Mesenchymal stem cell of the bone marrow (primary cell): ENCODE measurements around the genes ZYX, OR6B1 and CTAGE4.

- CAGE, long polyA plus RNA = no peak
Measured at GRCh38 chr7:143378695-143379662, 2.2 kb upstream of the ZYX start.

- CAGE, long polyA plus RNA = no peak
Measured at GRCh38 chr7:143380855-143381409, at the start of gene ZYX. Gene ZYX (plus strand): TSS chr7:143381345.

DNA sequence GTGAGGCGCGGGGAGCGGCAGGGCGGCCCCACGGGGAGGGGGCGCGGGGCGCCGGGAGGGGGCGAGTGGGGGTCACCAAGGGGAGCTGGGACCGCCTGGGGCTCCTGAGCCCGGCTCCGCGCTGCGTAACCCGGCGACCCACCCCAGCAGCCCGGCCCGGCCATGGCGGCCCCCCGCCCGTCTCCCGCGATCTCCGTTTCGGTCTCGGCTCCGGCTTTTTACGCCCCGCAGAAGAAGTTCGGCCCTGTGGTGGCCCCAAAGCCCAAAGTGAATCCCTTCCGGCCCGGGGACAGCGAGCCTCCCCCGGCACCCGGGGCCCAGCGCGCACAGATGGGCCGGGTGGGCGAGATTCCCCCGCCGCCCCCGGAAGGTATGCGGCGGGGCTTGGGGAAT, 261 bp downstream of the ZYX start:
- CAGE, long polyA plus RNA = no peak

- CAGE, long polyA plus RNA = no peak
Measured at GRCh38 chr7:143382581-143382724, 1.3 kb downstream of the ZYX start.

- CAGE, long polyA plus RNA = no peak
Measured at GRCh38 chr7:143389630-143390252, 8.6 kb downstream of the ZYX start.

DNA sequence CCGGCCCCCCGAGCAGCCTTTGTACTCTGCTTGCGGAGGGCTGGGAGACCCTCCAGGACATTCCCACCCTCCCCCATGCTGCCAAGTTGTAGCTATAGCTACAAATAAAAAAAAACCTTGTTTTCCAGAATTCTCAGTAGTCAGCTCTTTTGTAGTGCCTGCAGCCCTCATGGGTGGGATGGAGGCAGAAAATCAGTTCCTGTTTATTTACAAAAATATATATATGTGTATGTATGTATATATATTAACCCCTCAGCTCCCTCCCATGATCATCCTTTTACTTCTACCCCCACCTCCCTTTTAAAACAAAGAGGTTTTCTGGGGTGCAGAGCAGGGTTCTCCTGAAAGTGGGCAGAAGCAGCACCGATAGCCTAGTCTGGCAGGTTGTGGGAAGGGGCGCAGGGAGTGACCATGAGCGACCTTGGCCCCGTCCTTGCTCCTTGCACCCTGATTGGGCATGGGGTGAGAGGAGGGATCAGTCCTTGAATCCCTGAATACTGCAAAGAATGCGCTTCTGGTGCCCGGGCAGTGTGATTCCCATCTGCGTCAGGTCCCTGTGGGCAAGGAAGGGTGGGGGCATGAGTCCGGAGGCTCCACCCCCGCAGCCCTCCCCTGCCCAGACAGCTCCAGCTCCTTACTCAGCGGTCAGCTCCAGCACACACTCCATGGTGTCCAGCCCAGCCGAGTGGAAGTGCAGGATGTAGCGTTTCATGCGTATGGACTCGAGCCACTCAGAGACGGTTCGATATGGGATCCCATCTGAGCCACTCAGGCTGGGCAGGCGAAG, 10.0 kb downstream of the ZYX start:
- CAGE, long polyA plus RNA = no peak

- CAGE, long polyA plus RNA = no peak
Measured at GRCh38 chr7:143434614-143435005, 8.6 kb upstream of the TAS2R60 start.

DNA sequence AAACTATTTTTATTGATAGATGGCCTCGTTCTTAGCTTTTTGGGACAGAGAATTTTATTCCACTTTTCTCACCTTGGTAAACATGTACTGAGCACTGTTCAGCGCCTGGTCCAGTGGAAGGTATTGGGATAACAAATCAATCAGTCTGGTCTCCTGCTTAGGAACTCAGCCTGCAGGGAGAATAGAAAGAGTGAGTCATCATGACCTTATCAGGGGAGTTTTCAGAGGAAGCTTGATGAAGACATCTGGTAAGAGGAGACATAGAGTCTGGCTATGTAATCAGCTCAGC, 14.2 kb downstream of the TAS2R41 start:
- CAGE, long polyA plus RNA = no peak

GRCh38 chr7:143881624-143882606, 20.1 kb downstream of the TCAF1 start:
- CAGE, long polyA plus RNA = no peak

- CAGE, long polyA plus RNA = no peak
Measured at GRCh38 chr7:143885825-143886702, 15.9 kb downstream of the TCAF1 start.

DNA sequence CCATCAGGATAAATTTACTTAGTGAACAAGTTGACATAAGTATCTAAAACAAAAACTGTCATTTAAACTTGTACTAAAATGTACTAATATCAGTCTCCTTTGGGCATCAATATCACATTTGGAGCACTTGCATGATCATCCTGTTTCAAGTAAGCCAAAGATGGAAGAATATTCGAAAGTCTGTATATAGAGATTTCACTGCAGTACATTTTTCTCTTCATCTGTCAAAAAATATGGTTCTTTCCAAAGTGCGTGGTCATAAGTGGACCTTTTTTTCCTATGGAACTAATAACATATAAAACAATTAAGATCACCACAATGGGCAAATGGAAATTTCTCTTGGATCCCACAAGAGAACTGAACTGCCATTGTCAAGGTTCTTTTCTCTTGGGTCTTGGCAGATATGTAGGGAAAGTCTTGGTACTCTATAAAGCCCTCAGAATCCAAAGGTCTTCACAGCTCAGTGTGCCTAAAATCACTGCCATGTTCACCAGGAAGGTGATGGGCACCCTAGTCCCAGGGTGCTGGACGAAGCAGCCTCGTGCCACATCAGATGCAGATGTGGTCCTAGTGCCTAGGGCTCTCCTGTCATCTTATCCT, at the start of gene OR6B1:
Gene OR6B1, plus strand, starts transcription at position 446 of the 600 bp plus-strand sequence.
- CAGE, long polyA plus RNA = no peak

GRCh38 chr7:144183122-144183624, at the start of gene CTAGE4:
Gene CTAGE4 (plus strand): TSS chr7:144183466.
- CAGE, long polyA plus RNA = no peak

DNA sequence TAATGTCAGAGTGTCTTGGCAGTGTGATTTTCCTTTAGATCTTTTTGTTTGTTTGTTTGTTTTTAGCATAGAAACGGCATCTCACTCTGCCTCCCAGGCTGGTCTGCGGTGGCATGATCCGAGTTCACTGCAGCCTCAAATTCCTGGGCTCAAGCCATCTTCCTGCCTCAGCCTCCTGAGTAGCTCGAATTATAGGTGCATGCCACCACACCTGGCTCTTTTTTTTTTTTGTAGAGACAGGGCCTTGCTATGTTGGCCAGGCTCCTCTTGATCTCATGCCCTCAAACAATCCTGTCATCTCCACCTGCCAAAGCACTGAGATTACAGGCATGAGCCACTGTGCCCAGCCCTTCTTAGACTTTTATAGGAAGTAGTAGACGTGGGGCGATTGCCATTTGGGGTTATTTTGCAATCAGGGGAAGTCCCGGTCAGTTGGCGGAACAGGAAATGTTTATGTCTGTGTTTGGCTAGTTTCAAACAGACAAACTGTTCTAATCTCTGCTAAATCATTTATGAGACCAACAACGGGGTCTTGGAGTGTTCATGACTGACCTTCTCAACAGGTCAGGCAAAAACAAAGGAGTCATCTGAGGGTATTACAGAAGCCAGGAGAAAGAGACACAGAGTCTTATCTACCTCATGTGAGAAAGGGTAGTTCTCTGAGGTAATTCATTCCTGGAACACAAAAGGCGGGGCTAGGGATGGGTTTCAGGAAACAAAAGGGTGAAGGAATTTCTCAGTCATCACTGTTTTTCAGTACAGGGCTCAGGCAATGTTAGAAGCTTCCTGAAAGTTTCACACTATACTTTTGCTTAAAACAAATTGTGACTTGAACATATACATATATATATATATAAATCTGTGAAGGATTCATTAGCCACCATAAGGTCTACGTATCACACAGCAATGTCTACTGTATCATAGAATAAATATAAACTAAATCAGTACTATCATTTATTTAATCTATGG, 6.5 kb upstream of the TPK1 start:
- CAGE, long polyA plus RNA = no peak

DNA sequence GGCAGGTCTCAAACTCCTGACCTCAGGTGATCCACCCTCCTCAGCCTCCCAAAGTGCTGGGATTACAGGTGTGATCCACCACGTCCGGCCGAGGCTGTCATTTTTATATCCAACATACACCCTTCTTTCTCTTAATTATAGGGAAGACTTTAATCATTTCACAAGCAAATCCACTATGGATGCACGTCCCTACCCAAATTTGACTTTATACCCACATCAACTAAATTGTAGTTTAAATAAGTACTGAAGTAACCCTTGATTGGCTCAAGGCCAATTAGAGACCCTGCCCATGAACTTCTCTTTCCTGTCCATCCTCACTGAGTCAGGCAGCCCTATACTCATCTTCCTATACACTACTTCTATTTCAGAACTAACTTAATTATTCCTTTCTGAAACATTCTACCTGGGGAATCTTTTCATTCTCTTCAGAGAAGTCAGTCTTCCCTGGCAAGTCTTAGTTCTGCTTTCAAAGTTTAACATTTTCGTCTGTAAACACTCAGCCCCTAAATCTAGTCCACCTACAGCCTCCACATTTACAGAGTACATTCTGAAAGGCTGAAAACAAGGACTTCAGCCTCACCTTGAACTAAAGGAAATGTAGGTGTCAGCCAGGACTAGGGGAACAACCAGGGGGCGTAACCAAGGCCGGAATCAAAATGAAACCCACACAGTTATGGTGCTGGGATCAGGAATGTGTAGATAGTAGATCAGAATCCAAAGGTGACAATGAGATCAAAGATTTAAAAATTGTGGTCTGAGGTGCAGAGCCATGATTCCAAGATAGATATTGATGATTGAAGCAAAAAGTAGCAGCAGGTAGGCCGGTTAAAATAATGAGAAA, 78.0 kb downstream of the CUL1 start:
- CAGE, long polyA plus RNA = no peak

DNA sequence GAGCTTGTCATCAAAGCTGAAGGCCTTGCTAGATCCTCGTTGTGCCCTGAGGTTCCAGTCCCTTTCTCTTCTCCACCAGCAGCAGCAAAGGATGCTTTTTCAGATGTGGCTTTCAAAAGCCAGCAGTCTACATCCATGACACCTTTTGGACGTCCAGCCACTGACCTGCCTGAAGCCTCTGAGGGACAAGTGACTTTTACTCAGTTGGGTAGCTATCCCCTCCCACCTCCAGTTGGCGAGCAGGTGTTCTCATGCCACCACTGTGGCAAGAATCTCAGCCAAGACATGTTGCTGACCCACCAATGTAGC, 16.7 kb upstream of the ZNF282 start:
- CAGE, long polyA plus RNA = no peak

- CAGE, long polyA plus RNA = no peak
Measured at GRCh38 chr7:149178962-149180387, 15.9 kb upstream of the ZNF282 start.

GRCh38 chr7:149217313-149217945, 22.0 kb upstream of the ZNF212 start:
- CAGE, long polyA plus RNA = no peak

GRCh38 chr7:149369568-149370052, 91.3 kb downstream of the ZNF777 start:
- CAGE, long polyA plus RNA = no peak

DNA sequence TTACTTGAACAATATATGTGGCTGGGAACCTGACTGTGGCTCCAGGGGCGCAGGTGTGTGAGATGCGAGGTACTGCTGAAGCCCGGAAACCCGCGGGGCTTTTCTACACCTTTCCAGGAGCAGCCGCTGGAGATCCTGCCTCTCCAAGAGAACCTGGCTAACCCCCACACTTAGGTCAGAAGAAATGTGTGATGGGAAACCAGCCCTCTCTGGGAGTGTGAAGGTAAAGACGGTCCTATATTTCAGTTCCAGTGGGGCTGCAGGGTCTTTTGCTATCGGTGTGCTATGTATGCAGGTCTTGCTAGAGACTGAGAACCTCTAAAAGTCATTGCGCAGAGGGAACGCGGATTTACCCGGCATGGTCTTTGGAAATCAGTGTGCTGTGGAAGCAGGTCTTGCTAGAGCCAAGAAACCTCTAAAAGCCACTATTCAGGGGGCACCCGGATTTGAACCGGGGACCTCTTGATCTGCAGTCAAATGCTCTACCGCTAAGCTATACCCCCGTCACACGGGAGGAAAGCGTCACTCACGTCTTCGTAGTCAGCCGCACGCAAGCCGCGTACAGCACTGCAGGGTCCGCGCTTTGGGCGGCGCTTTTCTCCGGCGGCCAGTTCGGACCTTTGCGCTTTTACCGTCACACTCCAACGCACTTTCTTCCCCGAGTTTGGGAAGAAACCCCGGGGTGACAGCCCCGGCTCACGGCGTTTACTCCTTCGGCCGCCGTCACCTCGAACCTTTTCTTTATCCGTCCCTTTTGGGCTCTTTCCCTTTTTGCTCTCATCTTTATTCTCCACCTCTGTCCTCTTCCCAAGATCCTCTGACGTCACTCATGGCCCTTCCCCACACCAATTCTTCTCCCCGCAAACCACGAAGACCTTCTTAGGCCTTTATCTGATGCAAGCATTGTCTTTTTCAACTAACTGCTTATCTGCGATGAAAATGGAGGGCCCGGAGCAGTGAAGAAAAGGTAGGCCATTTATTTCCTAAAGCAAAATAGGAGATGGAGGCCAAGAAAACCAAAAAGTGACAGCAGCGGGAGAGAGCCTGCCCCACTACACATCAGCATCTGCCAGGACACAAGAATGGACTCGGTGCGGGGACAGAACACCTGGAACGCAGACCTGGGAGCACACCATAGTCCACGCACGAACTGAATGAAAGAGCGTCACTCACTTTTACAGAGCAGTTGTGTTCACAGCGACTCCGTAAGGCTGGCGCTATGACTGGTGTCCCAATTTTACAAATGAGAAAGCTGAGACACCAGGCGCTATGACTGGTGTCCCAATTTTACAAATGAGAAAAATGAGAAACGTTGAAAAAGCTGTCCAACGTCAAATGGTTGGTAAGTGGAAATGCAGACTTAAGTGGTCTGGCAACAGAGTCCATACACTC, 45.7 kb downstream of the ZNF777 start:
- CAGE, long polyA plus RNA = no peak

GRCh38 chr7:149543811-149544697, 46.4 kb upstream of the ZNF746 start:
- CAGE, long polyA plus RNA = no peak